HL-60 (cell line): ENCODE data around the genes ZNF519 and ANKRD30B.

- RRBS = 4% methylated on average over 11 of the region's 30 CpGs
These were observed 462 bp upstream of the CEP192 start for GRCh38 chr18:12990598-12991201.

DNA sequence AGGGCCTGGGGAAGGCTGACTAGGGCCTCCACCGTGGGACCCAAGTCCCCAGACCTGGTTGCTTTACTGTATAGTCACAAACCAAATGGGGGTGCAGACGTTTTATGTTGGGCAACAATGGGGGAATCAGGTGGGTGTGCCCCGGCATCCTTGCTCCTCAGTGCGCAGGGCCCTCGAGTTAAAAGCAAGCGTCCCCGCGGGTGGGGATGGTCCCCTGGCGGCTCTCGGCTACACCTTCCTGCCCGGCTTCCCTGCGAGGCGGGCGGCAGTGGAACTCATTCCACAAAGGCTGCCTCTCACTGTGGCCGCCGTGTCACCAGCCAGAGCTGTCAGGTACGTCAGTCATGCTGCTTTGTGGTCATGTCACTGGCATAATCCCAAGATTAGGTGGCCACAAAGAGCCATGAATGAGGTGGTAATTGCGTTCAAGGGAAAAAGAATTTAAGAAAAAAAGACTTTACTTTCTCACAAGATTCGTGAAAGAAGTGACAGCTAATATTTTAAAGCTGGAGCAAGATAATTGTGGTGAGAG, 82.5 kb upstream of the LDLRAD4 start:
- RRBS = 65% methylated on average over 6 of the region's 19 CpGs

GRCh38 chr18:13219469-13220249, 1.1 kb downstream of the LDLRAD4 start:
- RRBS = no CpG with 5 or more reads among the region's 6 CpGs

DNA sequence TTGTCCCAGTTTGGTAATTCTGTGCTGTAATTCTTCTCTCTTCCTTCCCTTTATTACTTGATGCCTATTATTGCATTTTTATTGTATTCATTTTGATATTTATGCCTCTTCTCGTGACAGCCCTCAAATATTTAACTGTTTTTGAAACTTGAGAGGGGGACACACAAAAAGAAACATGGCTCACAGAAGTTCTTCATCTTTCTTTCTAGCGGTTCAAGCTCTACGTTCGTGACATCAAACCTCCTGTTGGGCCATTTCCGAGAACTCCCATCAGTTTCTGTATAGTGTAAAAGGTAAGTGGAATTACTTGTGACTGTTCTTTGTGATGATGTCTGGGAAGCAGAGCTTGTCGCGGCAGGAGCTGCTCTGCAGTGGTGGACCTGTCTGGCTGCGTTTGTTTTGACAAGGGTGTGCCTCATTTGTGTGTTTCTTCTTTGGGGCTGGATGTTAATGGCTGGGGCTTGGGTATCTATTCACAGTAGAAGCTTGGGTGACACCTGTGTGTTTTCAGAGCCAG, 59.4 kb downstream of the LDLRAD4 start:
- RRBS = no CpG with 5 or more reads among the region's 8 CpGs

GRCh38 chr18:13313033-13313851, 94.7 kb downstream of the LDLRAD4 start:
- RRBS = no CpG with 5 or more reads among the region's 22 CpGs

DNA sequence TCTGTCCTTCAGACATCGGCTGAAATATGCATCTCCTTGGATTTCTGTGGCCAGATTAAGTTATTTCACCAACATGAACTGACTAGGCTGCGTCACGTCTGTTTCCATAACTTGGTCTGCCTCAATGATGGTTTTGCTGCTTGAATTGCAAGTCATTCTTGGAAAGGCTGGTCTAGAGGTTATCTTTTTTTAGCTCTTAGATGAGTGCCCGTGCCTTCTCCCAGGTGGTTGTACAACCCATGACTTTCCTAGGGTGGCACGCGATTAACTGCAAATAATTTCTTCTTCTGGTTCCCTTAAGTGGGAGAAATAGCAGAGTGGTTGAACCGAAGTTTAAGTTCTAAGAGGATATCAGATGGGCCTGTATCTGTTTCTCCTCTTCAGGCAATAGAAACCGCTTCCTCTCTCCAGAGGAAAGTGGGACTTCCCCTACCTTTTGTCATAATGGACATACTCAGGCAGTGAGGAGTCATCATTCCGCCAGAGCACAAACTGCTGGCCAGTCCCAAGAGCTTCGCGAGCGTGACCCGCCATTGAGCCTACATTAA, 158.7 kb downstream of the LDLRAD4 start:
- RRBS = no CpG with 5 or more reads among the region's 13 CpGs

DNA sequence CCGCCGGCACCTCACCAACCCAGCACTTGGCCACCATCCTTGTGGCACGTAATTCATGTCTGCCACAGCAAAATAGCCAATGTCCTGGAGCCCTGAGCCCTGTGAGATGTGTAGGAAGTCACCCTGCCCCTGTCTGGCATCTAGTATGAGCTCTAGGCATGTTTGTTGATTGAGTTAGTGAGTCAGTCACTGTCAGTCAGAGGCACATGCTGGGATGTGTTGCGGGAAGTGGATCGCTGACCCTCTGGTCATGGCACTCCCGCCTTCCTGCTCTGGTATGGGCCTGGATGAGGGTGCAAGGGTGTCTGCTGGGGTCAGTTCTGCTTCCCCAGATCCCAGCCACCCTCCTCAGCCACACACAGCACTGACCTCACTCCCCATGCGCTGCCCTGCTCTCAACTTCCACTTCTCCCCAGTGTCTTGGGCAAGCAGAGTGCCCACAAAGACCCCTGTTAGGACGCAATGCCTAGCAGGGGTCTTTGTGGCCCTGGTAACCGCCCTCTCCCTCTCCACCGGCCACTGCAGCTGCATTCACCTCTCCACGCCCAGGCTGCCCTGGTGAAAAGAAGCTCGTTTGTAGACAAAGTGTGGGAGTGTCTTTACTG, 252.0 kb downstream of the LDLRAD4 start:
- RRBS = no CpG with 5 or more reads among the region's 12 CpGs

- RRBS = 81% methylated on average over 2 of the region's 18 CpGs
These were observed 252.7 kb downstream of the LDLRAD4 start for GRCh38 chr18:13471030-13471871.

DNA sequence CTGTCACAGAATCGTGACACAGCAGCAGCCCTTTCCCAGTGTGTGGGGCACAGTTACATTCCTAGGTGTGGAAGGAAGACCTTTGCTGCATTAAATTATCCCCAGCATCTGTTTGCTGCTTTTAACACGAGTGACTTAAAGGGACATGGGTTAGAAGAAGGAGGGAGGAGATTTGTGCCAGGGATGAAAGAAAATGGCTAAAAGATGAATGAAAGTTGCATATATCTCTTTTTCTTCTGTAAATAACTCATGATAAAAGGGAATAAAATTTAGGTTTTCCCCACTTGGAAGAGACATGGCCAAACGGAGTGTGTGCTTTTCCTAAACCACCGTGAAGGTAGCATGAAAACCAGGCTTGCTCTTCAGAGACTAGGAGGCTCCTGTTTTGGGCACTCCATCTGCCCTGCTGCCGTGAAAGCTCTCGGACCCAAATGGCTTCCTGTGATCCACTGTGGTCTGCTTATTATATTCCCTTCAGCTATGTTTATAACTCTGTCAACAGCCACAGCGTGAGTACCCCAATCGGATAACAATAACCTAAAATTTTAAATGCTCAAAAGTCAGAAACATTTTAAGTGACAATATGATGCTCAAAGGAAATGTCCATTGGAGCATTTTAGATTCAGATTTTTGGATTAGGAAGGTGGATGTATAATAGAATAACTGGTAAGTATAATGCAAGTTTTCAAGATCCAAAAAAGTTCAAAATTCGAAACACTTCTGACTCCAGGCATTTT, 236.5 kb downstream of the FAM210A start:
- RRBS = no CpG with 5 or more reads among the region's 9 CpGs

DNA sequence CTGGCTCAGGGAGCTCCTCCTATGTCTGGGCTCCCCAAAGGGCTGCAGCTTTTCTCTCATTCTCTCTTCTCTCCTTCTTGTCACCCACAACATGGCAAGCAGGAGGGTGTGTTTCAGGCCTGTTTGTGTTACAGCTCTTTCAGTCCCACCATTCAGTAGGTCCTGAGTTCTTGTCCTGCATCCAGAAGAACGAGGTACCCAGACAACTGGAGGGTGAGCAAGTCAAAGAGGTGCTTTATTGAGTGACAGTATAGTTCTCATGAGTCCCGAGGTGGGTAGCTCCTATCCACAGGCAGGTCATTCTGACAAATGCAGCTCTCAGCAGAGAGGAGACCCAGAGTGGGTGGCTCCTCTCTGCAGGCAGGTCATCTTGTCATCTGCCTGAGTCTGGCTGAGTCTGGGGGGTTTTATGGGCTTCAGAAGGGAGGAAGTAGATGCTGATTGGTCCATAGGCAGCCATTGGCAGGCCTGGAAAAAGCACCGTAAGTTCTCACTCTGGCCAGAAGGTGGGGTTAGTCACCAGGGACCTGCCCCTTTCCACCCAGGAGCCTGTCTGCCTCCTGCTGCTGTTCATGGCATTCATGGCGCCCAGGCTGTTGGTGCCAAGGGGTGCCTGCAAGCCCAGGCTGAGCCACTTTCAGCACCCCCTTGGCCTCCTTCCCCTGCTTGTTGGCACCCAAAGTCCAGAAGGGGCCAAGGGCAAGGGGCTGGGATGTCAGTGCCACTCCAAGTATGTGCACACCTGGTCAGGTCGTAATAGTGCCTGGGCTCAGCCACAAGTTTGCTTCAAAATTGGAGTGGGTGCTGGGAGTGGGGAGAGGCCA, 178.4 kb downstream of the FAM210A start:
- RRBS = no CpG with 5 or more reads among the region's 5 CpGs

GRCh38 chr18:13613526-13614565, 112.5 kb downstream of the FAM210A start:
- RRBS = no CpG with 5 or more reads among the region's 21 CpGs

DNA sequence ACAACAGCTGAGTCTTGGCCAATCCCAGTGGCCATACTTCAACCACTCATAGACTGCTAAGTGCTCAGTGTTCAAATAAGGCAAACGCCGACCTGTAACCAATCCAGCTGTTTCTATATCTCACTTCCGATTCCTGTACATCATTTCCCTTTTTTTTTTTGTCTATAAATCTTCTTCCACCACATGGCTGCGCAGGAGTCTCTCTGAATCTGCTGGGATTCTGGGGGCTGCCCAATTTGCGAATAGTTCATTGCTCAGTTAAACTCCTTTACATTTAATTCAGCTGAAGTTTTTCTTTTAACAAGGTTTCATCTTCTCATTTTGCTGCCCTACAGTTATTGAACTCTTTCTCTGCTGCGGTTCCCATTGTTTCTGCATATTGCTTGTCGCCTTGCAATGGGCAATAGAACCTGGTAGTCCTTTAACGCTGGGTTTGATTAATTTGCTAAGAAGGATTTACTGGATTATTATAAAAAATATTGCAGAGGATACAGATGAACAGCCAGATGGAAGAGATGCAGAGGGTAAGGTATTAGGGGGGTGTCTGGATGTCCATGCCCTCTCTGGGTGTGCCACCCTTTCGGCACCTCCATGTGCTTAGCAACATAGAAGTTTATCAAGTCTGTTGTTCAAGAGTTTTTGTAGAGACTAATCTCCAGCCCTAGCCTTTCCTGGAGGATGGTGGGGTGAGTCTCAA, 18.5 kb downstream of the FAM210A start:
- RRBS = no CpG with 5 or more reads among the region's 9 CpGs

- RRBS = no CpG with 5 or more reads among the region's 2 CpGs
These were observed 5.0 kb downstream of the RNMT start for GRCh38 chr18:13731431-13732005.

DNA sequence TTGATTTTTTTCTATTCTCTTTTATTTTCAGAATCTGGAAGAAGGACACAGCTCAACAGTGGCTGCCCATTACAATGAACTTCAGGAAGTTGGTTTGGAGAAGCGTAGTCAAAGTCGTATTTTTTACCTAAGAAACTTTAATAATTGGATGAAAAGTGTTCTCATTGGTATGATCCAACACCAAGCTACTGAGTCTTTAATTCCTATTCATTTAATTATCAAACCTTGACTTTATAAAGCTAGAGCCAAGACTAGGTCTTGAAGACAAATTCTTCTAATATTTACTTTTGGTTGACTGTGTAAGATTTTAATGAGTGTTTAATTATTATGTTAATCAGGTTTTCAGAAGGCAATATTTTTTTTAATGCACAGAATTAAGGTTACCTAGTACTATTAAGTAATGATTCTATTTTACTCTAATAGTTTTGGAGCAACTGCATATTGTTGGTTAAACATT, 8.0 kb downstream of the RNMT start:
- RRBS = no CpG with 5 or more reads among the region's 2 CpGs

DNA sequence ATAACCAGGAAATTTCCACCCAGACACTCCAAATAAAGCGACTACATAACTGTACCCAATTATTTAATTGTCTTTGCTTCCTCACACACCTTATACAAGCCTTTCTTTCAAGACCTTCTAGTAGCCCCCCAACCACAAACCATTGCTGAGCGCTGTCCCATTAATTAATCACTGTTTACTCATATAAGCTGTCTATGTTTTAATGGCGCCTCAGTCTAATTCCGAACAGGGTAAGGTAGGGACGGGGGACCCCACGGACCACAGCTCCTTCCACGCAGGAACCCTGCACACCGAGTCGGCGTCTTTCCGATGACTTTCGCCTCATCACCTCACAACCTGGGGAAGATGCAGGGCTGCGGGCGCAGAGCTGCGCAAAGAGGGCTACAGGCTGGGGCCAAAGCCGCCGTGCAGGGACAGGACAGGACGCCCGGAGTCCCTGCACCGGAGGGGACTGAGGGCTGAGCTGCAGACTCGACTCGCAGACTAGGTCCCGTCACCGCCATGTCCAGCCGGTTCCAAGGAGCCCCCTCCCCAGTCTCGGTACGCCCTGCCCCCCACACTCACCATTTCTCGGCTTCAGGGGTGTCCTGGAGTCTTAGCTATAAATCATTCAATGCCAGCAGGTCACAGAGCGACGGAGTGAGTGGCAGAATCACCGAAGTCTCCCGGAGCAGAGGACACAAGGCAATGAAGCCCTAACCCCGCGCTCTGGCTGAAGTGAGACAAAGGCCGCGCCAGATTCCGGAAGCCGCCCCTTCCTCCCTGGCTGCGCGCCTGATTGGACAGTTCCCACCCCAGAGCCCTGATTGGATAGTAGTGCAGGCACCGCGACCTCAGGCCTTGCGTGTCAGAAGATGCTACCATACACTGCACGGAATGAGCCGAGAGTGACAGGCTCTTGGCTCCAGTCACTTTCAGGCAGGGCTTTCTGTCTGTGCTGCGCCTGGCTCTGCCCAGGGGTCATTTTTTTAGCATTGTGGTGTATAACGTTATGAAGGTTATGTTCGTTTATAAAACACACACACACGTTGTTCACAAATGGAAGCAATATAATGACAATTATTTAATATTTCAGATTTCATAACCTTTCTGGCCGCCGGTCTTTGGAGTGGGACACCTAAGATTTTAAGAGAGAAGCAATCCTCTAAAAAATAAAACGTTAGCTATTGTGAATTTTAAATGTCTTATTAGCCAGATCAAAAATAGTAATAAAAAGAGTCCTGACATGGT, at the start of gene ZNF519:
Gene ZNF519 (minus strand): TSS at position 725 of the 1,230 bp plus-strand sequence.
- RRBS = 4% methylated on average over 2 of the region's 52 CpGs

- RRBS = 72% methylated on average over 12 of the region's 89 CpGs
These were observed at the start of gene ANKRD30B for GRCh38 chr18:14747353-14748527. Gene ANKRD30B, plus strand, starts transcription at chr18:14748172.

DNA sequence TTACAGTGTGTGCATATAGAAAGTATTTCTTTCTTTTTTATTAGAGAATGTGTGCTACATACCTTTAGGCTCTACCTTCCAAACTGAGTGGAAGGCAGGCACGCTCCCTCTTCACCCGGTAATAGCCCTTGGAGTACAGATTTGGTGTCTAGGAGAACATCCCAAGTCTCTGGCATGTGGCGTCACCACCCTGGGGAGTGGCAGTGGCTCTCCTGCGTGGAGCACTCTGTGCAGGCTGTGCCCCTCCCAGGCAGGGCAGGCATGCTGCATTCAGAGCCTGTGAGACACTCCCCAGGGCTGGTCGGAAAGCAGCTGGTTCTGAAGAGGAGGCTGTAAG, 193.2 kb downstream of the ANKRD30B start:
- RRBS = no CpG with 5 or more reads among the region's 5 CpGs

DNA sequence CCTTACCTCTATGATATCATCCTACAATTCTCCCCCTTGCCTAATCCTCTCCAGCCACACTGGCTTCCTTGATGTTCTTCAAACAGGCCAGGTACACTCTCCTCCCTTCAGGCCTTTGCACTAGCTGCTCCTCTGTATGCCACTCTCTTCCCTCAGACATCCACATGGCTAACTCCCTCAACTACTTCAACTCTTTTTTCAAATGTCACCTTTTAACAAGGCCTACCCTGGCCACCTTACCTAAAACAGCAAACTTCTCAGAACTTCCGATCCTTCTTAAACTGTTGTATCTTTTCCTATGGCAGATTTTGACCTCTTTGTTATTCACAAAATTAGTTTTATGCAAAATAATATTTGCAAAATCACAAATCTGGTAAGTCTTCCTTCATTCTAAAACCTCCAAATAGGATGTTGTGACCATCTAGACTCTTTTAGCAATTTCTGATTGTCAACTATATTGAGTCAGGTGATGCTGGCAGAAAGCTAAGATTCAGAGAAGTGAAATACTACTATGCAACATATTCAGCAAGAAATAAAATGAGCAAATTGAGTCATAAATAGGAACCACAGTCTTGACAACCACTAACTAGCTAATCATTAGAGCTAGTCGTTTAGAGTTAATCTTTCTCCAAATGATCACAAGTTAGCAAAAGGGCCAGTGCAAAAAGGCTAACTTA, 54.7 kb downstream of the ROCK1 start:
- RRBS = no CpG with 5 or more reads among the region's 2 CpGs

GRCh38 chr18:21063826-21064816, 47.5 kb downstream of the ROCK1 start:
- RRBS = no CpG with 5 or more reads among the region's 2 CpGs

GRCh38 chr18:21330344-21330783, 88.3 kb downstream of the GREB1L start:
- RRBS = no CpG with 5 or more reads among the region's 3 CpGs